Vagina (tissue), 1 donor: ENCODE measurements around a stretch of chr6.

- PRO-cap = no peak
- RAMPAGE, long total RNA = no peak
These were observed 26.4 kb downstream of the PTP4A1 start for GRCh38 chr6:63598552-63599143.

GRCh38 chr6:63635254-63635549 is 400 bp upstream of the PHF3 start:
- PRO-cap = no peak
- RAMPAGE, long total RNA = no peak

DNA sequence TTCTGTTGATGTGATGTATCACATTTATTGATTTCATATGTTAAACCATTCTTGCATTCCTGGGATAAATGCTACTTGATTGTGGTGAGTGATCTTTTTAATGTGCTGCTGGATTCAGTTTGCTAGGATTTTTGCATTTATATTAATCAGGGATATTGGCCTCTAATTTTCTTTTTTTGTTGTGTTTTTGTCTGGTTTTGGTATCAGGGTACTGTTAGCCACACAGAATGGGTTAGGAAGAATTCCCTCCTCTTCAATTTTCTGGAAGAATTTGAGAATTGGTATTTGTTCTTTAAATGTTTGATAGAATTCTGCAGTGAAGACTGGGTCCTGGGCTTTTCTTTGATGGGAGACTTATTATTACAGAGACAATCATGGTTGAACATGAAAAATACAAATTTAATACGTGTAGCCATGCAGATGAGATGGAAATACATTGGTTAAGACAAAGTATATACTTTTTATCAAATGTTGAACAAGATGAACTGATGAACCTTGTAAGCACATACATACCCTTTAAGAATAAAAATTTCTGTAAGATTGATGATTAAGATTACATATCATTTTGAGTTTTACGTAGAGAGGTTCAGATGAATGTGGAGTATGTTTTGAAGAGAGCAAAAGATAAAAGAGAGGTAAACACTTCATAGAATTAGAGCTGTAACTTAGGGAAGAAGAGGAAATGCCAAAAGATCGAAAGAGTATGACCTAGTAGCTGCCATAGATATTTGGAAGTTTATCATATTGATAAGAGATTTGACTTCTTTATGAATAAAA is 18.5 kb downstream of the PHF3 start:
- PRO-cap = no peak
- RAMPAGE, long total RNA = start-site peak on the plus strand centred at position 5 of the sequence, 155 bp wide, 7 reads; start-site peak on the plus strand centred at position 453 of the sequence, 72 bp wide, 11 reads

- PRO-cap = no peak
- RAMPAGE, long total RNA = no peak
These were observed 49.6 kb downstream of the PHF3 start for GRCh38 chr6:63684851-63686002.

DNA sequence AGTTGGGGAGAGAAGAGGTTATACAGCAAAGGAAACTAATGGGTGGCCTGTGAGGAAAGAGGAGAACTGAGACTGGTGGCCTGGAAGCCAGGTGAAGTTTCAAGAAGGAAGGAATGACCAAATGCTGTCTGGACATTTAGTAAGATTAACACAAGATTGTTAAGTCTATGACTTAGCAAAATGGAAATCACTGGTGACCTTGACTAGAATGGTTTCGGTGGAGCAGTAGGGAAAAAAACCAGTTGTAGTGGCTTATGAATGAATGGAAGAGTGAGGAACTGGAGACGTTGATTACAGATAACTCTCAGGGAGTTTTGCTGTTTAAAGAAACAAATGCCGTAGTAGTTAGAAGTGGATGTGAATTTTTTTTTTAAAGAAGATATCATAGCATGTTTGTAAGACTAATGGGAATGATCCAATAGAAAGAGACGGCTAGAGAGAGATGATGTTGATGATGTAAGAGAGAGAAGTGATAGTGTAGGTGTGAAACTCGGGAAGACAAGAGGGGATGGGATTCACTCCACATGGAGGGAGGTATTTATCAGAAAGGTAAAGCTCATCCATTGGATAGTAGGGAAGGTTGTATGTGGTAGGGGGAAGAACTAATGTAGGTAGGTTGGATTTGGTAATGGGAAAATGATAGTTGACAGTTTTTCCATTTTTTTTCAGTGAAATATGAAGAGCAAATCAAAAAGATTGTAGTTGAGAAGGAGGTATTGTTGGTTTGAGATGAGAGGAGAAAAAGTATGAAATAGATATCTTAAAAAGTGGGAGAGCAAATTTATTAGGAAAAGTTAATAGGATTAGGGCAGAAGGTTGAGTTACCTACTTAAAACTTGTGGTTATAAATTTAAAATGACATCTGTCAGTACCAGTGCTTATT is 61.3 kb downstream of the PHF3 start:
- PRO-cap = no peak
- RAMPAGE, long total RNA = no peak

- PRO-cap = no peak
- RAMPAGE, long total RNA = no peak
These were observed 75.9 kb downstream of the PHF3 start for GRCh38 chr6:63711429-63711886.

- PRO-cap = no peak
- RAMPAGE, long total RNA = no peak
These were observed 77.5 kb downstream of the PHF3 start for GRCh38 chr6:63712792-63713741.

GRCh38 chr6:63955387-63955603 is 319.7 kb downstream of the PHF3 start:
- PRO-cap = unidirectional peak, minus-strand start at chr6:63955547
- RAMPAGE, long total RNA = no peak

- PRO-cap = no peak
- RAMPAGE, long total RNA = no peak
These were observed 564.0 kb downstream of the LMBRD1 start for GRCh38 chr6:69232763-69233156.

DNA sequence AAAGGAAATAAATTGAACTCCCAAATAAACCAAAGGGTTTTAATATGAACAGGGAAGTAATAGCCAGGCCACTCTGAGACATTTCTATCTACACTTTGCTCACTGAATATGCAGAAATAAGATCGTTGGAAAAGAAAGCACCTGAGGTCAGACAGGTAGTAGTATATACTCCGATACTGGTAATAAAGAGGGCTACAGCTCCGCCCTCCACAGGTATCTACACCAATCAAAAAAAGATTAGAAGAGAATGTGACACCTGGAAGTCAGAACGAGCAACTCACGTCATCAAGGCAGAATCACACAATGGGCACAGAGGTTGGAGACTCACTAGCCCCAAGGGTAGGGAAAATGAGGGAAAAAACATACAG is 813 bp downstream of the LMBRD1 start:
- PRO-cap = bidirectional peak, plus-strand start at position 293 of the sequence, minus-strand start at position 305 of the sequence
- RAMPAGE, long total RNA = no peak

DNA sequence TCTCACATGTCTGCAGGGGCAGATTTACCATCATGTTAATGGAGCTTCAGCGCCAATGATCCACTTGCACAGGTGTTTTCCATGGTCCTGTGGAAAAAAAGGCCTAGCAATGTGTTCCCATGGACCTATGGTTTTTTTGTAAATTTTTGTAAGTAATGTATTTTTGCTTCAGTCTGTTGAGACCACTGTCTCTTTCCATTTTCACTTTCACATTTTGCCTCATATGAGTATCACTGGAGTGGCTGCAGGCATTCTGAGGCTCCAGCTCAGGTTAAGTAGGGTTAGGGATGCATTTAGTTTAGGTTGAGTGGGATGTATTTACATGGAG is 19.2 kb upstream of the LMBRD1 start:
- PRO-cap = no peak
- RAMPAGE, long total RNA = no peak

DNA sequence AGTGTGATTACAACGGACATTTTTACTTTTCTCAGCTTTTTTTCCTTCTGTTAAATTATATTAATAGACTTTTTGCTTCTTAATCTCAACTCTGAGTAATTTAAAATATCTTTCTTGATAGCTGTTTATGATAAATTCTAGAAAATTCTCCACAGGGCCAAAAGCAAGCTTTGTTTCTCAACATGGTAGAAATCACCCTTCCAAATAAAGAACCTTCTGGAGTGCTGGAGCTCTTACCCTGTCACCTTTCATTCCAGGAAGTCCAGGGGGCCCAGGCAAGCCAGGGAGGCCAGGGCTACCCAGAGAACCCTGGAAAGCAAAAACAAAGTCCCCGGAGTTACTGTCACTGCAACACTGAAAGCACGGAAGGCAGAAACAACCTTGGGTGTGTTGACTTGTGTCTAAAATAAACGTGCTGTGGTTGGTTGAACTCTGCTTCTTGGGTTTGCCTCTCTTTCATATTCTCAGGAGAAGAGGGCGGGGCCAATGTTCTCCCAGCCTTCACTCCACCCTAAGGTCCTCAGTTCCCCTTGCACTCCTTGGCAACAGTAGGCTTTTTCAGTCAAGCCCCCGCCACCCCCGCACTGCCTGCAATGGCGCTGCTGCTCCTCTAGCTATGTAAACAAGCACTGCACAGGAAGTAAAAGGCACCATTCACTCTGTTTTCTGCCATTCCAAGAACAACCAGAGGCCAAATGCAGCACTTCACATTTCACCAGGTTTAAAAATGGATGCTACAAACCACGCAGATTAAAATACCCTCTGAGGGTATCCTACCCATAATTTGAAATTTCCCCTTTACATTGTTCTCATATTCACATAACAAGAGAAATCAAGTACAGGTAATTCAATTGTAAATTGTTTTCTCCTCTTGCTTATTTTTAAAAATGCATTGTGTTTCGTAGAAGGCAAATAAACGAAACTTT is 60.9 kb downstream of the COL9A1 start:
- PRO-cap = no peak
- RAMPAGE, long total RNA = no peak

DNA sequence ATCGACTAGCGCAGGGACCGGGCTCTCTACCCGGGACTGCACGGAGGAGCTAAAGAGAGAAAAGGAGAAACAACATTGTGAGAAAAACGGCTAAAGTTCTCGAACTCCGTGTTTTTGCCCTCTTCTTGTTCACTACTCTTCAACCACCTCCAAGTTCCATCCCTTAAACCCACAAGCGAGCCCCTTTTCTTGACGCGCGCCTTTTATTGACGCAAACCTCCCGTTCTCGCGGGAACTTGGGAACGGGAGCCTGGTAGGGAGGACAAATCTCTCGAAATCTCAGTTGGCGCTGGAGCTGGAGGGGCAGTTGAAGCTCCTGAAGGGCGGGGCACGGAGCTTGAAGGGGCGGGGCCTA is 317 bp upstream of the FAM135A start:
- PRO-cap = bidirectional peak, plus-strand start at position 282 of the sequence, minus-strand start at position 177 of the sequence
- RAMPAGE, long total RNA = no peak

DNA sequence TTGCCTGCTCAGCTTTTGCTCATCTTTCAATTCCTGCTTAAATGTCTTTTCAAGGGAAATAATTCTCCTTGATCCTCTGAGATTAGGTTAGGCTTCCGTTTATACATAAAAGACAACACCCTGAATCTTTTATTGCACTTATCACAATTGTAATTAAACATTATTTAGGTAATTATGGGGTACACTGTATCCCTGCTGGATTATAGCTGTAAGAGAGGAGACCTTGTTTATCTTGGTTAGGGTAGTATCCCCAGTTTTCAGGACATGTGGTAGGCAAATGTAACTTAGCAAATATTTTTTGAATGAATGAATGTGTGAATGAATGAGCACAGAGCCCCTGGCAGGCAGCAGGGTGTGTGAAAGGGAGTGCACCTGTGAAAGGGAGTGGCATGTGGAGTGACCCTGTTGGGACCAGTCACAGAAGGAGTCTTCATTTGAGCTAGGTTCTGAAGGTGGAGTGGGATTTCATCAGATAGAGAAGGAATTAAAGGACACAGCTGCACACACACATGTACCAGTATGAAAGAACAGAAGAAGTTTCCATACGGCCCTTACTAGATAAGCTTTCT is 4.8 kb downstream of the SMAP1 start:
- PRO-cap = no peak
- RAMPAGE, long total RNA = no peak

DNA sequence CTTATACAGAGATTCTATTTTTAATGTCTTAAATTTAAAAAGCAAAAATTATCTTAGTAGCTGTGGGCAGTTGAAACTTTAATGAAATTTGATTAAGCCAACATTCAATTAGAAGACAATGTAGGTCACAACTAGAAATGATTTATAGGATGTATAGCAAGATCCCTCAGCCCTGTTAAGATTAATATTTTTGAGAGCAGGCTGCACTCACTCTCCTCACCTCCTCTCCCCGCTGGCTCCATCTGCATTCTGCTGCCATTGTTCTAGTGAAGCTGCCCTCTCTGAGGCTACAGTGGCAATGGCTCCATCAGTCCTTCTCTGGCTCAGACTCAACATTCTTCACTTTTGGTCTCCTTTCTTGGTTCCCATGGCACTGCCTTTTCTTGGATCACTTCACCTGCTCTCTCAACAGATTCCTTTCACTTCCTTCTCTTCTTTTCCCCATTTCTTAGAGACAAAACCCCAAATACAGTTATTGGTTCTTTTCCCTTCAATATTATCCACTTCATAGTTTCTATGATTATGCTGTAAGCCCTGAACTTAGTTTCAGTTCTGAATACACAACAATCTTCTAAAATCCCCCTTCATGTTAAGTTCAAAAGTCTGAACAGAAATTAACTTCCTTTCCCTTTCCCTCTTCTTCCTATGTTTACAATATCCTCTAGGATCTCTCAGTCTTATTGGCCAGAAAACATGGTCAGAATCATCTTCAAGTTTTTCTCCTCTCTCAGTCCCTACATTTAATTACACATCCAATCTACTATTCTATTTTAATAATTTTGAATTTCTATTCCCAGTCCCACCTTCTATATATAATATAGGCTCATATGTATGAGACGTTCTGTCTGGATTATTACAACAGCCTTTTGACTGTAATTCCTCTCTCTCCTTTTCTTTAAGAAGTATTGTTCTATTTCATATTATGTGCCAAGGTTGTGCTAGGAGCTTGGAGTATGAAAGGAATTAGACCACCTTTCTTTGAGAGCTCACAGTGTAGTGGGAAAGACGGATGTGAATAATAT is 57.7 kb downstream of the OGFRL1 start:
- PRO-cap = no peak
- RAMPAGE, long total RNA = no peak

GRCh38 chr6:71359246-71359909 is 70.8 kb downstream of the OGFRL1 start:
- PRO-cap = no peak
- RAMPAGE, long total RNA = no peak

- PRO-cap = no peak
- RAMPAGE, long total RNA = no peak
These were observed 308.4 kb upstream of the KCNQ5 start for GRCh38 chr6:72313438-72313801.

GRCh38 chr6:72560426-72561235 is 61.2 kb upstream of the KCNQ5 start:
- PRO-cap = no peak
- RAMPAGE, long total RNA = no peak

- PRO-cap = no peak
- RAMPAGE, long total RNA = start-site peak on the plus strand at chr6:72647112-72647257, 12 reads
These were observed 25.2 kb downstream of the KCNQ5 start for GRCh38 chr6:72646908-72647586.

DNA sequence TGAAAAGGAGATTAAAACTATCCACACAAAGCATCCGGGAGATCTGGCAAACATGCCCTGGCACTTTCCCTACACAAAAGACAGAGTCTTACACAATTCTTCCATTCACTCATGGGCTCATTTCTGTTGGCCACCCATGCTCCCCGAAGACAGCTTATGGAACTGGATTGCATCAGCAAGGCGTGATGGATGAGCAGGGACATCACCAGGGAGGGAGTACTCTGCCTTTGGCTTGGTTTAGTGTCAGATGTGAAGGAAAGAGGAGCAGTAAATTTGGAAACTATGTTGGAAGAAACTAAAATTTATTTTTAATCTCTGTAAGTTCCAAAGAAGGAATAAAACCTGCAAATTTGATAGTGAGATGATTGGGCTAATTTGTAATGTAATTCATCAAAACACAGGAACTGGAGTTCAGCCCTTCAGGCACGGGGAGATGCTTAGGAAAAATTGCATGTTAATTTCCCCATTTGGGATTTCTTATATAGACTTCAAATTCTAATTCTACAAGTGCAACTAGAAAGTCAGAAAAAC is 379.4 kb downstream of the CD109 start:
- PRO-cap = no peak
- RAMPAGE, long total RNA = no peak